Right common carotid artery plus branches (tissue), 1 donor: ENCODE results near the genes MMP23B, CALML6, TMEM52 and FAAP20.

DNA sequence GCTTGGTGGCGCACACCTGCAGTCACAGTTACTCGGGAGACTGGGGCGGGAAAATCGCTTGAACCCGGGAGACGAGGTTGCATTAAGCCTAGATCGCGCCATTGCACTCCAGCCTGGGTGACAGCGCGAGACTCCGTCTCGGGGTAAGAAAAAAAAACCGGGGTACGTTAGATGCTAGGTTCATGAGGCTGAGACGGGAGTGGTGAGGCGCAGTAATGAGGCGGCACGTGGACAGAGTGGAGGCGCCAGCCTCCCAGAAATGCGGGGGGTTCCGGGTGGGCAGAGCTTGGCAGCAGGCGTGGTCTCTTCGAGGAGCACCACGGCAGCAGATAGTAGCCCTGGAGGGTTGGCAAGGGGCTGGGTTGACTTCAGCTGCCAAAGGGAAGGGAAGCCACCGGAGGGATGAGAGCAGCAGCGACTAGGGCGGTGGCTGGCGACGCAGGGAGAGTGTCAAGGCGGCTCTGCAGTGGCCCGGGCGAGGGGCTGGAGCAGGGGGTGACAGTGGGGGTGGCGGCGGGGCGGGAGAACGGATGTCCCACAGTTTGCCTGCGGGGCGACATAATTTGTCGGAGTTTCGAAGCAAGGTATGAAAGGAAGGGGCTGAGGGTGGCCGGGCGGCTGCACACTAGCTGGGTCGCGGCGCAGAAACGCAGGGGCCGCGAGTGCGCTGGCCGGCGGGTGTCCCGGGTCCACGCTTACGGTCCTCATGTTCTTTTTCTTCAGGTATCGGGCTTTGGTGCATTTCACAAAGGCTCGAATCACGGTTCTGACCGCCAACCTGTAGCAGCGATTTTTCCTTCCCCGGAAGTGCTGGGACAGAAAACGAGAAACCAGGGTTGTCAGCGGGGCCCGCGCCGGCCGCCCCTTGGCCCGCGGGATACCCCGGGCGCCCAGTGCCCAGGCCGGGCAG is 628 bp downstream of the MRPL20 start:
- PRO-cap, result no peak

- PRO-cap, result no peak
Measured at GRCh38 chr1:1508846-1509079, 3.2 kb upstream of the ATAD3A start.

- PRO-cap, result no peak
Measured at GRCh38 chr1:1557398-1558155, 17.1 kb downstream of the SSU72 start.

DNA sequence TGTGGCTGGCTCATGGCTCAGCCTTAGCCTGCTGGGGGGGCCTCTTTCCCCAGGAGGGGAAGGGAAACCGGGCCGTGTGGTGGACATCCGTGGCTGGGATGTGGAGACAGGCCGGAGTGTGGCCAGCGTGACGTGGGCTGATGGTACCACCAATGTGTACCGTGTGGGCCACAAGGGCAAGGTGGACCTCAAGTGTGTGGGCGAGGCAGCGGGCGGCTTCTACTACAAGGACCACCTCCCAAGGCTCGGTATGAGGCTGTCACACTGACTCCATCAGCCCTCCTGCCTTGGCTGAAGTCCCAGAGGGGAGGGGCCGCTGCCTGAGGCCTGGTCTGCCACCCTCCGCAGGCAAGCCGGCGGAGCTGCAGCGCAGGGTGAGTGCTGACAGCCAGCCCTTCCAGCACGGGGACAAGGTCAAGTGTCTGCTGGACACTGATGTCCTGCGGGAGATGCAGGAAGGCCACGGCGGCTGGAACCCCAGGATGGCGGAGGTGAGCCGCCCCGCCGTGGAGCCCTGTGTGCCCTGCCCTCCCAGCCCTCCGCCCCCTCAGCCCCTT is 7.0 kb upstream of the MMP23B start:
- PRO-cap, result no peak

DNA sequence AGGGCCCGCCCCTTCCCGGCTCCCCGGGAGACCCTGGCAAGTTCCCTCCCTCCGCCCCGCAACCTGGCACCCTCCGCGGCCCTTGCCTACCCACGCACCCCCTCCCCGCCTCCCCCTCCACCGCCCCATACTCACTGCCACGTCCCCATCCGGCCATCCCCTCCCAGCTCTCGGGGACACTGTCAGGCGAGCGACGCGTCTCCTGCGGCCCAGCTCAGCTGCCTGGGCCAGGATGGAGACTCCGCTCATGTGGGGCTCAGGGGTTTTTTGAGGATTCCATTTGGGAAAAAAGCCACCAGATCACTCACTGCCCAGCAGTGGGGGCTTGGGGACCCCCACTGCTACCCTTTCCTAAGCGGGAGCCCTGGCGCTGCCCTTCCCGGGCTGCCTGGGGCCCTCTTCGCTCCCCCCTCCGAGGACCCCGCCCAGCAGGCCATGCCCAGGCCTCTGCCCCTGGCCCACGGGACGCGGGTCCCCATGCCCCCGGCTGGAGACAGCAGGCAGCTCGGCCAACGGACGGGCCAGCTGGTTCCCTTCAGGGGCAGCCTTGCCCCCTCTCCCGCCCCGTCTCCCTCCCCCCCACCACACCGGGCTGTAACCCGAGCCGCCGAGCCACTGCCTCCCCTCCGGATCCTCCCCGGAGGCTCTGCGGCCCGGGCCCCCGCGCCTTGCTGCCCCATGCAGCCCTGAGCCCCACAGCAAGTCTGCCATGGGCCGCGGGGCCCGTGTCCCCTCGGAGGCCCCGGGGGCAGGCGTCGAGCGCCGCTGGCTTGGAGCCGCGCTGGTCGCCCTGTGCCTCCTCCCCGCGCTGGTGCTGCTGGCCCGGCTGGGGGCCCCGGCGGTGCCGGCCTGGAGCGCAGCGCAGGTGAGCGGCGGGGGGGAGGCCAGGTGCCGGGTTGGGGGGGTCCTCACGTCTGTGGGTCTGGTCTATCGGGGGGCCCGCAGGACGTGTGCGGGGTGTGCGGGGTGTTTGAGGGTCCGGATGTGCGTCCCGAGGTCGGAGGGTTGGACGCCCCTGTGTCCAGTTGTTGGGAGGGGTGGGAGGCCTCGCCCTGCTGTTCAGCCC is at the start of gene MMP23B:
MMP23B (plus strand) TSS at position 664 of the 1,066 bp plus-strand sequence.
- PRO-cap, result no peak

DNA sequence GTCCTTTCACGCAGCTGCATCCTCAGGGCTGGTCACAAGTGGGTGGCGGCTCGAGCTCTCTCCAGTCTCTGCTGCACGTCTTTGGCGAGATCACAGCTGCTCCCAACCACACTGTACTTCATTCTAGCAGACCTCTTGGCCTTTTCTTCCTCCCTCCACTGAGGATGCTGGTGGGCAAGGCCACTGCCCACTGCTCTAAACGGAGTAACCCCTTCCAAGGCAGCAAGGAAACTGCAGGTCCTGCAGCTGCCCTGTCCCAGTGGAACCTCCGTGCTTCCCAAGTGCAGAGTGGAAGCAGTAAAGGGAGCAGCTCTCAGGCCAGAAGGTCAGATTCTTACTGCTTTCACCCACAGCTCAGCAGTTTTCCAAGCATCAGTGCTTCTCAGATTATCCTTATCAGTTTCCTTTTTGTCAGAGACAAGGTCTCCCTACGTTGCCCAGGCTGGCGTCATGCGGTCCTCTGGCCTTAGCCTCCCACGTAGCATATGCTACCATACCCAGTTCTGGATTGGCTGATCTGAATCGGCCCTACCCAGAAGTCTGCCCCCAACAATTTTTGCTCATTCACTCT is 11.1 kb downstream of the CDK11B start:
- PRO-cap, result no peak

DNA sequence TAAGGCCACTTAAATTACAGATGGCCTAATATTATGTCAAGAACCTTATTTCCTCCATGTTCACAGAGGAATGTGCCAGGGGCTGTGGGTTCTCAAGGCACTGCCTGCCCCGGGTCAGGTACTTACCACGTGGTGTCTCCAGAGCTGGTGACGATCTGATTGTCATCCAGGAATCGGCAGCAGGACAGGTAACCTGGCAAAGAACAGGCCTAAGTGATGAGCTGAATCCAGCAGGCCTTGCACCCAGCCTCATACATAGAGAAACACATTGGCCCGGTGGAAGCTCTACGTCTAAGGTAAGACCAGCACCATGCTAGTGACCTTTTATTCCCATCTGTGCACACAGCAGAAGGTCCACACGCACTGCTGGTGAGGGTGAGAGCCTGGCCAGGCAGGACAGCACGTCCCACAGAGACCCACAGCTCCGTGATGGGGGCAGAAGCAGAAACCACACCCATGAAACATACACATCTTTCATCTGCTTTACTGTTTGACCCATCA is 14.9 kb upstream of the NADK start:
- PRO-cap, result no peak

- PRO-cap, result no peak
Measured at GRCh38 chr1:1878140-1879346, 12.3 kb downstream of the GNB1 start.

- PRO-cap, result no peak
Measured at GRCh38 chr1:1914806-1915510, at the start of gene CALML6. Gene CALML6 (plus strand): TSS chr1:1915260.

- PRO-cap, result unidirectional peak, minus-strand start at chr1:1919279
Measured at GRCh38 chr1:1918521-1919359, at the start of gene TMEM52. Gene TMEM52 (minus strand): TSS chr1:1919279.

DNA sequence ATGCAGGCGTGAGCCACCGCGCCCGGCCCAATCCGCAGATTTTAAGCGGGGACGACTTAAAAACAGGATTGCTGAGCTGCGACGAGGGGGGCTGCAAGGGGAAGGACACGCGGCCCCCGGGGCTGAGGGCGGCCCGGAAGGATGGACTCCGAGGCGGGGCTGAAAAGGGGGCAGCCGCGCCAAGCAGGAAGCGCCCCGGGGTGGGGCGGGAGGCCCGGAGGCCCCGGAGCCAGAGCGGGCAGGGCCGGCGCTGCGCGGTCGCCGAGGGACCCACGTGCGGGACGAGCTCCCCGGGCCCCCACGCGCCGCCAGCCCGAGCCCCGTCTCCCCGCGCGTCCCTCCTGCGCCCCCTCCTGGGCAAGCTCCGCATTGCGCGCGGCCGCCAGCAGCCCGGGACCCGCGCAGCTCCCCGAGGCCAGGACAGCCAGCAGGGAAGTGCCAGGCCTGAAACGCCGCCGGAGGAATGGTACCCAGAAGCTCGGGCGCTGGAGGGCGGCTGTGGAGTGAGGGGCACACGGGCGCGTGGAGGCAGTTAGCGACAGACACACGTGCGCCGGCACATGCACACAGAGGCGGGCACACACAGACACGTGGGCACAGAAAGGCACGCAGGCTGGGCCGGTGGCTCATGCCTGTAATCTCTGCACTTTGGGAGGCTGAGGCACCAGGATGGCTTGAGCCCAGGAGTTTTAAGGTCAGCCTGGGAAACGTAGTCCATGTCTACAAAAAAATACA is 5.4 kb upstream of the PRKCZ start:
- PRO-cap, result no peak

DNA sequence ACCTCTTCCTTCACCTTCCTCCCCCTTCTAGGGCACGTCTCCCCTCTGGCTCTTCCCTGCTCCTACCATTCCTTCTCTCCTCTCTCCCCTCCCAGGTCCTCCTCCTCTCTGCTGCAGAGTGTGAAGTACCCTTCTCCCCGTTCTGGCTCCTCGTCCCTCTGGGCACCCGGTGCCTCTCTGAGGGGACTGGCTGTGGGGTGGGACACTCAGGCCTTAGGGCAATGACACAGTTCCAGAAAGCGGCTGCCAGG is 2.2 kb downstream of the PRKCZ start:
- PRO-cap, result no peak

GRCh38 chr1:2115739-2116292 is 65.6 kb downstream of the PRKCZ start:
- PRO-cap, result no peak

- PRO-cap, result bidirectional peak, plus-strand start at chr1:2194838, minus-strand start at chr1:2194772; bidirectional peak, plus-strand start at chr1:2195153, minus-strand start at chr1:2195067
Measured at GRCh38 chr1:2194574-2195573, at the start of gene FAAP20. Gene FAAP20 (minus strand): TSS chr1:2194772.

GRCh38 chr1:2198561-2199612 is 4.3 kb upstream of the FAAP20 start:
- PRO-cap, result bidirectional peak, plus-strand start at chr1:2199354, minus-strand start at chr1:2199317; bidirectional peak, plus-strand start at chr1:2199528, minus-strand start at chr1:2199404

GRCh38 chr1:2283284-2284132 is 55.4 kb downstream of the SKI start:
- PRO-cap, result no peak

- PRO-cap, result no peak
Measured at GRCh38 chr1:2286372-2286756, 58.2 kb downstream of the SKI start.

GRCh38 chr1:2303773-2304050 is 75.6 kb downstream of the SKI start:
- PRO-cap, result no peak

- PRO-cap, result no peak
Measured at GRCh38 chr1:2308776-2309331, 80.7 kb downstream of the SKI start.

DNA sequence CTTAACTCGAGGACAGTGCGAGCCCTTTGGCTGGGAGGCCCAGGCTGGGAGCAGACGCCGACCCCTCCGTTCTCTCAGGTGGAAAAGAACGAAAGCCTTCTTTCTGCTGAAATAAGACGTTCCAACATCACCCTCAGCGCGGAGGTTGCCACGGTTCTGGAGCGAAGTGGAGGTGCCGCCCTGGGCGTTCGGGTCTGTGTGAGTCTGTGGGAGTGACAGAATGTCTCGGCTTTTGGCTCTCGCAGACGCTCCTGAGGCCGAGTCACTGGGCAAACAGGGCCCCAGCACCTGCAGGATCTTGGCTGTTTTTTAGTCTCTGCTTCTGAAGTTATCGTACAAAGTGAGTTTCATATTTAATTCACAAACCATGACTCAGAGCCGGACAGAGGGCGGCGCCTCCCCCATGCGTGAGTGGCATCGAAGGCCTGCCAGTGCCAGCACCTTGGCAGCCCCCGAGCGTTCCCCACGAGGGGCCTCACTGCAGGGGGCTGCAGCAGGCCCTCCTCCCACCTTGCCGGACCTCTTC is 56.6 kb downstream of the MORN1 start:
- PRO-cap, result no peak